ENCODE data around the gene APOL1.

- PRO-cap = no peak
- RAMPAGE, long total RNA, 2 experiments = no peak in any of the 2 experiments
Observed at GRCh38 chr22:33563117-33563780, 357.0 kb downstream of the LARGE1 start.

DNA sequence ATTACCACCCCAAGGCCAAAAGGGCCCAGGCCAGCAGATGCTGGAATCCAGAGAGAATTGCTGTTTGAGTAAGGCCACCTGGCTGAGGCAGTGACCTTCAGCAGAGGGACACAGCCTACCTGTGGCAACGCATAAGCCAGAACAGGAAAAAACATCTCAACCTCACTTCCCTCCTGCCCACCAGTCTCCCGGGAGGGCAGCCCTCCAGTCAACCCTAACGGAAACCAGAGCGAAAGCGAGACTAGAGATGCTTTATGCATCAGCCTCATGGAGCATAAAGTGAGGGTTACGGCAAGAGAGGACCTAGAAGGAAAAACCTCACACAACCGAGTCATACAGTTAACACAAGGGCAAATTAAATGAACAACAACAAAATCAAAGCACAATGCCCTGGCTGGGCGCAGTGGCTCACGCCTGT lies 352.2 kb downstream of the LARGE1 start:
- PRO-cap = no peak
- RAMPAGE, long total RNA, 2 experiments = no peak in any of the 2 experiments

GRCh38 chr22:33879678-33880549 lies 40.4 kb downstream of the LARGE1 start:
- PRO-cap = no peak
- RAMPAGE, long total RNA, 2 experiments = no peak in any of the 2 experiments

GRCh38 chr22:34000954-34001662 lies 80.8 kb upstream of the LARGE1 start:
- PRO-cap = no peak
- RAMPAGE, long total RNA, 2 experiments = no peak in any of the 2 experiments

DNA sequence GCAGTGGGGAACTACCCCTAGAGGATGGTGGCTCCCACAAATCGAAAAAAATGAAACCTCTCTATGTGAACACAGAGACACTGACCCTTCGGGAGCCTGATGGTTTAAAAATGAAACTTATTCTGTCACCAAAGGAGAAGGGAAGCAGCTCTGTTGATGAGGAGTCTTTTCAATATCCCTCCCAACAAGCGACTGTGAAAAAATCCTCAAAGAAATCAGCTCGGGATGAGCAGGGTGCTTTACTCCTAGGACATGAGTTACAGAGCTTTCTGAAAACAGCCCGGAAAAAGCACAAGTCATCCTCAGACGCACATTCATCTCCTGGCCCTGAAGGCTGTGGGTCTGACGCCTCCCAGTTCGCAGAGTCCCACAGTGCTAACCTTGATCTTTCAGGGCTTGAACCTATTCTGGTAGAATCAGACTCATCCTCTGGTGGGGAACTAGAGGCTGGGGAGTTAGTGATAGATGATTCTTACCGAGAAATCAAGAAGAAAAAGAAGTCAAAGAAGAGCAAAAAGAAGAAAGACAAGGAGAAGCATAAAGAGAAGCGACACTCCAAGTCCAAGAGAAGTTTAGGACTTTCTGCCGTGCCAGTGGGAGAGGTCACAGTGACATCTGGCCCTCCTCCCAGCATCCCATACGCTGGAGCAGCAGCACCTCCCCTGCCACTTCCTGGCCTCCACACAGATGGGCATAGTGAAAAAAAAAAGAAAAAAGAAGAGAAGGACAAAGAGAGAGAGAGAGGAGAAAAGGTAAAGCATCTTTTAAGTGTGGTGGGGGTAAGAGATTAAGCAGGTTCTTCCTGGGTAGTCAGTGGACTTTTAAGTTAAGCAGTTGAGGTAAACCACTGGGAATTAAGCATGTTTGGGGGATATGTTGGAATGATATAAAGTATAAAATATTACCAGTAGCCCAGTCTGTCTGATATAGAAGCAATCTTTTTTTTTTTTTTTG lies 7.8 kb downstream of the HMGXB4 start:
- PRO-cap = no peak
- RAMPAGE, long total RNA, 2 experiments = start-site peak on the plus strand in 1 of 2 experiments, centred at position 392 of the sequence, 22 reads per replicate

DNA sequence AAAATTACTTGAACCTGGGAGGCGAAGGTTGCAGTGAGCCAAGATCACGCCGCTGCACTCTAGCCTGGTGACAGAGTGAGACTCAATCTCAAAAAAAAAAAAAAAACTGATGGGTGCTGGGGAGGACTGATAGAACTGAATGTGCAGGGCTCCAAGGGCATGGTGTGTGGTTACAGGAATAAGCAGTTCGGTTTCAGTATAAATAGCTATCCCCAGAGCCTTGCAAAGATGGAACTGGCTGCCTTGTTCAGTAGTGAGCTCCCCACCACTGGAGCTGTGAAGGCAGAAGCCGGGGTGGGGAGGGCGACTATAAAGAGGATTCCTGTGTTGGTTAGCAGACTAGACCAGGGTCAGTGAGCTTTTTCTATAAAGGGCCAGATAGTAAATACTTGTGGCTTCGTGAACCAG lies 5.9 kb downstream of the TOM1 start:
- PRO-cap = no peak
- RAMPAGE, long total RNA, 2 experiments = no peak in any of the 2 experiments

DNA sequence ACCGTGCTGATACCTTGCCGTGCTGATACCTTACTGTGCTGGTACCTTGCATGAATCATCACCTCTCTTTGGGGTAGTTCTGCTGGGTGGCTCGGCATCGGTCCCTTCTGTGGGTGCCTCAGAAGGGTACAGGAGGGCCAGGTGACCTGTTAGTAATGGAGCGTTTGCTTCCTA lies 17.0 kb downstream of the TOM1 start:
- PRO-cap = no peak
- RAMPAGE, long total RNA, 2 experiments = no peak in any of the 2 experiments

GRCh38 chr22:35526999-35527454 lies 13.6 kb upstream of the RASD2 start:
- PRO-cap = no peak
- RAMPAGE, long total RNA, 2 experiments = no peak in any of the 2 experiments

DNA sequence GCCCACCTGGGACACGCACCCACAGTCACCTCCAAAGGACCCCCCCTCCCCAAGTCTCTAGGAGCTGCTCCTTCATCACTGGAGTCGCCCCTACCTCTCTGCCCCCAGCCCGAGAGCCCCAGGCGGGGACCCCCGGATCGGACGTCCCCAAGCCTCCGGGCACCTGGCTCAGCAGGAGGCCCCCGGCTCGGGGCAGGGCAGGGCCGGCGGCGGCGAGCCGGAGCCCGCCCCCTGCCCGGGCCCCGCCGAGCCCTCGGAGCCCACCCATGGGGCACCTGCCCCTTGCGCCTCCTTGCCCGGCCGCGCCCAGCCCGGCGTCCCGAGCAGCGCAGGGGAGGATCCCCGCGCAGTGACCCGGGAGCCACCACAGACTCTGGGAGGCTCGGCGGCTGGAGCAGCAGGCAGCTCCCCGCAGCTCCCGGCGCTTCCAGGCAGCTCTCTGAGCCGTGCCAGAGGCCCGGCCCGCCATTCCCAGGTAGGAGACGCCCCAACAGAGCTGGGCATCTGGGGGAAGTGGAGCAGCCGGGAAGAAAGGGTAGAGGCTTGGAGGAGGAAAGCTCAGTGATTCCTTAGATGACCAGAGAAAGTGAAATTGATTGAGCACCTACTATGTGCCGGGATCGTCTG lies 508 bp downstream of the RASD2 start:
- PRO-cap = no peak
- RAMPAGE, long total RNA, 2 experiments = no peak in any of the 2 experiments

DNA sequence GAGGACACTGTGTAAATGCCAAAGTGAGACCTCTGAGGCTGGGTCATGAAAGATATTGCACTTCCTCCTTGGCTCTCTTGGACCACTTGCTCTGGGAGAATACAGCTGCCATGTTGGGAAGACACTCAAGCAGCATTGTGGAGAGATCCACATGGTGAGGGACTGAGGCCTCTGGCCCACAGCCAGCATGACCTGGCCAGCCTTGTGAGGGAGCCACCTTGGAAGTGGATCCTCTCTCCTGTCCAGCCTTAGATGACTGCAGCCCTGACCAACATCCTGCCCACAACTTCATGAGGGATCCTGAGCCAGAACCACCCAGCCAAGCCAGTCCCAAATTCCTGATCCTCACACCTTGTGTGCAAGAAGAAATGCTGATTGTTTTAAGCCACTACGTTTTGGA lies 30.4 kb downstream of the MB start:
- PRO-cap = no peak
- RAMPAGE, long total RNA, 2 experiments = no peak in any of the 2 experiments

- PRO-cap = no peak
- RAMPAGE, long total RNA, 2 experiments = no peak in any of the 2 experiments
Observed at GRCh38 chr22:35809673-35810217, 92.1 kb downstream of the APOL5 start.

DNA sequence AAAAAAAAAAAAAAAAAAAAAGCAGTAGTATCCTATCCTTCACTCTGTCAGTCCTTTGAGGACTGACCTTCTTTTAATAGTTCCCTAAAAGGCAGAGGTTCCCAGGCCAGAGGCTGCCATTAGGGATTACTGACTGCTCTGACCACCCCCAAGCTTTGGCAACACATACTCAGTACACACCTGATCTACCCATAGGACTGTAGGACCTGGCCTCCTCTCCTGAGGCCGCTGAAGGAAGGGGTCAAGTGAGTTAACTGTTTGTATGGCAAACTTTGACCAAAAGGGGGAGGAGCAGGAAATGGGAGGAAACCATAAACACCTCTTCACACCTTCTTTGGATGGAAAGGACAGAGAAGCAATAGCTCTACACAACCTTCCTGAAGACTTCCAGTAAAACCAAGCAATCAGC lies 103.9 kb downstream of the APOL5 start:
- PRO-cap = no peak
- RAMPAGE, long total RNA, 2 experiments = no peak in any of the 2 experiments

DNA sequence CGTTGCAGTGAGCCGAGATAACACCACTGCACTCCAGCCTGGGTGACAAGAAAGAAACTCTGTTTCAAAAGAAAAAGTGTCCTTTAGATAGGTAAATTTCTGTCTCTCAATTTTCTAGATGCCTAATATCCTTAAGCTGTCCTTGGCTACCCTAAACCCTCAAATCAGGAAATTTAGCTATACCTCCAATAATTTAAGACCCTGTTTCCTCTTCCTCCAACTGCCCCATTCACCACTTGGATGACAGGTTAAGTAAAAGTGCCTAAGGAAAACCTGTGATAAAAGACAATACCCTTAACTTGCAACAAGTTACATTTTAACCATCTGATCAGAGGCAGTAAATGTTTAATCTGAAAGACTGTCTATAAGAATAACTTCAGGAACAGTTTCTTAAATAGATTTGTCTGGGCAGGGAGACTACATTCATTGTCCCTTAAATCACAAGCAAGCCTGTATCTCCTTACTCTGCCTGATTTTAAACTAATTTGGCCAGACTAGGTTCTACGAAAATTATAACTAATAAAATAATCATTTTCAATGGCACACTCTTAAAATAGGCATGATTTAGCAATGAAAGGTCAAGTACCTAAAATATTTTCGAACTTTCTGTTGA lies 129.1 kb downstream of the APOL5 start:
- PRO-cap = no peak
- RAMPAGE, long total RNA, 2 experiments = no peak in any of the 2 experiments

- PRO-cap = no peak
- RAMPAGE, long total RNA, 2 experiments = no peak in any of the 2 experiments
Observed at GRCh38 chr22:35893861-35894254, 134.8 kb downstream of the RBFOX2 start.

DNA sequence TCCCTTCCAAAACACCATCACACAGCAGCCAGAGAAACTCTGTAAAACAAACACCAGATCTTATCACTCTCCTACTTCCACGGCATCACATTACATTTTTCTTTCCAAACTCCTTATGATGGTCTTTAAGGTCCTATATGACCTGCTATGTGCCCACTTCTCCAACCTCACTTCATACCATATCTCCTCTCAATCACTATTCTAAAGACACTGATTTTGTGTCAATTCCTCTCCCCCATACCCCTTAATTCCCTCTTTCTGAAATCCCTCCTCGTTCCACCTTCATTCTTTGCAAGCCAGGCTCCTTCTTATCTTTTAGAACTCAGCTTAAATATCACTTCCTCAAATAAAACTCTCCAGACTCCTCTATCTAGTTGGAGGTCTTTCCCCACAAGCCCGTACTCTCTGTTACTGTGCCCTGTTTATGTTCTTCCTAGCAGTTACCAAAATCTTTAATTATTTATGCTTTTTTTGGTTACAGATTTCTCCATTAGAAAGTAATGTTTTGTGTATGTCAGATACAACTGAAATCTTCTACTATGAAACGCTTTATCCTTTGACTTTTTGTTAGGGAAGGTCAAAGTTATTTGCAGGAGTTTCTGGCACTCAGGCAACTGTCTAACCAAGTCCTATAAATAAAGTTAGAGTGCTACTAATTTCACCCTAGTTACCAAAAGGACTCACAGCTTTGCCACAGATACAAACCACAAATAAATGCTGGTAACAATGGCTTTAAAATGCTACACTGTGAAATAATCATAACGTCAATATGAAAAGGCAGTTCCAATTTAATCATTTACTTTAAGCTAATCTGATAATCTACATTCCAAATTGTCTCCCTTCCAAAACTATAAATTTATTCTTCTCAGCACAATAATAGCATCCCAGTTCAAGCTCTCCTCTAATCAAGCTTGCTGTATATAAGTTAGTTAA lies 124.5 kb downstream of the RBFOX2 start:
- PRO-cap = no peak
- RAMPAGE, long total RNA, 2 experiments = no peak in any of the 2 experiments

DNA sequence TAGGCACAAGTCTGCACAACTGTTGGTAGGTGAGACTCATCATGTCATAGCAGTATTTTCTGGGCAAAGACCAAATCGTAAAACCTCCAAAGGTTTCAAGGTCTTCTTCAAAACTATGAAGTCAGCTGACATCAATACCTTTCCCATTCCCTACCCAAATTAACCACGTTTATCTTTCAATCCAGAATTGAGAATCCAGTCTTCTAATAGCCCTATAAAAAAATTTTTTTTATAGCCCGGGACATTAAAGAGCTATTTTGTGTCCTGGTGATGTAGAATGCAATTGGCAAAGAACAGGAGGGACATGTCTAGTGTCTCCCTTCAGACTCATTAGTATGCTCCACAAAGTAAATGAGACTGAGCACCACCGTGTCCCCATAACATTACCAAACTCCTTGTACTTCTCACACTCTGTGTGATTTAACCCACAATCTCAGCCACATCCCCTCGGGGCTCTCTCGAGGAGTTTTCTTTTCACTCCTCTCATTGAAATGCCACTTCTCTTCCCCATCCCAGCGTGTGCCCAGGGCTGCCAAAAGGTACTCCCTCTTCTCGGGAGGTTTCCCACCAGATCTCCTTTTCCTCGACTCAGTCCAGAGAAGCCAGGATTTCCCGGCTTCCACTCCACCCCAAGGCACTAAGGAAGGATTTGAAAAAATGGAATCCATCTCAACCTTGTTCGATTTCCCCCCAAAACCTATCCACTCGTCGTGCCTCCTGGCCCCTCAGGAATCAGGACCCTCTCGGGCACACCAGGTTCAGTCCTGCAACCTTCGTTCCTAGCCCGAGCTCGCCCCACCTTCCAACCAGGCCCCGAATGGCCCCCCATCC lies 1.1 kb downstream of the RBFOX2 start:
- PRO-cap = no peak
- RAMPAGE, long total RNA, 2 experiments = start-site peak on the minus strand in 1 of 2 experiments, centred at position 750 of the sequence, 9 reads per replicate

DNA sequence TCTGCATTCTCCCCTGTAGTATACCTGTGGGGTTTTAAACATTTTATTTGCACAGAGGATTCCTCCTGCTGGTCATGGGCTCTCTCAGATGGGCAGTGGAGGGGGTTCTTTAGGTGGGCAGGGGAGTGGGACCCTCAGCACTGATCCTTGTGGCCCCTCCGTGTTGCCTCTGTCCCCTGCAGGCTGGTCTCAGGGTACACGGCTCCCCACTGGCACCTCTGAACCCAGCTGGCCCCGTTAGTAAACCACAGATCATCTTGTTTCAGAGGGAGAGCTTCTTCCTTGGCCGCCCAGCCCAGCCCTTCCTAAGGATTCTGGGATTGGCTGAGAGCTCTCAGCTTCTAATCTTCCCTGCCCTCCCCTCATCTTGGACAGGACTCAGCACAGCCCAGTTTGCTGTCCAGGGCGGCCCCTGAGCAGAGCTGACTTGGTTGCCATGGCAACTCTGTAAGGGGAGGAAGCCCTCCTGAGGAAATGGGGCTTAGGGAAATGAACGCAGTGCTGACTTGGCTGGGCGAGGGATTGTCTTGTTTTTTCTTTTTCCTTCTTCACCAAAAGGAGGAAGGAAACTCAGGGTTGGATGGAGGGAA lies 4.7 kb downstream of the APOL4 start:
- PRO-cap = no peak
- RAMPAGE, long total RNA, 2 experiments = no peak in any of the 2 experiments

DNA sequence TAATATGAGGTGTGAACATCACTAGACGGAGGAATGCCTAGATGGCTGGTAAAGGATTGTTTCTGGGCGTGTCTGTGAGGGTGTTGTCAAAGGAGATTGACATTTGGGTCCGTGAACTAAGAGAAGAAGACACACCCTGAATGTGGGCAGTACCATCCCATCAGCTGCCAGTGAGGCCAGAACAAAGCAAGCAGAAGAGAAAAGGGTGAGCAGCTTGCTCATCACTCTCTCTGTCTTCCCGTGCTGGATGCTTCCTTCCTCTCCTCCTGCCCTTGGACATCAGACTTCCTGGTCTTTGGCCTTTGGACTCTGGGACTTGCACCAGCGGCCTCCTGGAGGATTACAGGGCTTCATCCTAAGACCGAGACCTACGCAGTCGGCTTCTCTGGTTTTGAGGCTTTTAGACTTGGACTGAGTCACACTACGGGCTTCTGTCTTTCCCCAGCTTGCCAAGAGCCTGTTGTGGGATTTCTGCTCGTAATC lies 18.8 kb upstream of the APOL4 start:
- PRO-cap = no peak
- RAMPAGE, long total RNA, 2 experiments = no peak in any of the 2 experiments

- PRO-cap = no peak
- RAMPAGE, long total RNA, 2 experiments = no peak in any of the 2 experiments
Observed at GRCh38 chr22:36237370-36237820, 1.9 kb downstream of the APOL2 start.

- PRO-cap = no peak
- RAMPAGE, long total RNA, 2 experiments = start-site peak on the plus strand in 2 of 2 experiments, at chr22:36253078-36253136 at its widest, 14 to 23 reads per replicate
Observed at GRCh38 chr22:36252601-36253719, at the start of gene APOL1. TSS of gene APOL1 (plus strand) at chr22:36253133.

Data from body of pancreas (tissue), 2 donors.